Peyer's patch (tissue), 4 donors: Measurements from ENCODE around the genes CDH6, BRIX1, IL7R and NADK2.

DNA sequence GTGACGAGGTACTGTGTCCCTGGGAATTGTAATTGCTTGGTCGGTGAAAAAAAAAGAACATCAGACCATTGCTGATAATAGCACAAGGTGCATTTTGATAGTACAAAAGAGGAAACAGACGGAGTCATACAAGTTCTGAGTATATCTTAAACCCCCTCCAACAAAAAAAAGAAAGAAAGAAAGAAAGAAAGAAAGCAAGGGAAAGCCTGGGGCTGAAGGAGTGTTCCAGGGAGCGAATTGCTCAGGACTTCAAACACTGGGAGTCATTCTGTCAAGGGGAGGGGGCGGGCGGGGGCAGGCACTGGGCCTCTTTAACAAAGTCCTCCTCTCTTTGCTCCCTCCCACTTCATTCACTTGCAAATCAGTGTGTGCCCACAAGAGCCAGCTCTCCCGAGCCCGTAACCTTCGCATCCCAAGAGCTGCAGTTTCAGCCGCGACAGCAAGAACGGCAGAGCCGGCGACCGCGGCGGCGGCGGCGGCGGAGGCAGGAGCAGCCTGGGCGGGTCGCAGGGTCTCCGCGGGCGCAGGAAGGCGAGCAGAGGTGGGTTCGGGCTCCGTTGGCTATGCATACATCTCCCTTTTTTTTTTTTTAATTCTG is at the start of gene CDH6:
CDH6 (plus strand) TSS at position 341 of the 598 bp plus-strand sequence.
- PRO-cap: unidirectional peak, plus-strand start at position 451 of the sequence
- RAMPAGE, long total RNA, 4 experiments: start-site peak on the plus strand in 3 of 4 experiments, centred at positions 336 to 417 of the sequence, 6 to 12 reads per replicate

GRCh38 chr5:31525956-31526616 is 5.8 kb downstream of the DROSHA start:
- PRO-cap: no peak
- RAMPAGE, long total RNA, 4 experiments: start-site peak on the minus strand in 4 of 4 experiments, at chr5:31526187-31526341 at its widest, 18 to 39 reads per replicate

DNA sequence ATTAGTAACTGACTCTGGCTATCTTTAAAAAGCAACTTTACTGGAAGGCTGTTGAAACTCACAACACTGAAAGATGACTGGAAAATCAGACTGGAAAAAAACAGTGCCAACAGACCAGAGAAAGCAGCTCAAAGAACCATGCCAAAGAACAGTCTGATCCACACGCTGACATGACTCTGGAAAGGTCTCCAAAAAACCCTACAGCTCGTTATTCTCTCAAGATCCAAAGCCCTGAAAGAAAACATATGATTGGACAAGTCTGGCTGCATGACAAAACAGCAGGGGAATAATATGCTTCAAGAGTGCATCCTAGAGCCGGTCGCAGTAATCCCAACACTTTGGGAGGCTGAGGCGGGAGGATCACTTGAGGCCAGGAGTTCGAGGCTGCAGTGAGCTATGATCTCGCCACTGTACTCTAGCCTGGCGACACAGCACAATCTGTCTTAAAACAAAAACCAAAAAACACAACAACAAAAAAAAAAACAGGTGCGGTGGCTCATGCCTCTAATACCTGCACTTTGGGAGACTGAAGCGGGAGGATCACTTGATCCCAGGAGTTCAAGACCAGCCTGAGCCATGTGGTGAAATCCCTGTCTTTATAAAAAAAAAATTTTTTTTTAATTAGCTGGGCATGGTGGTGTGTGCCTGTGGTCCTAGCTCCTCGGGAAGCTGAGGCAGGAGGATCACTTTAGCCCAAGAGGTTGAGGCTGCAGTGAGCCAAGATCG is 5.4 kb downstream of the GOLPH3 start:
- PRO-cap: no peak
- RAMPAGE, long total RNA, 4 experiments: no peak in any of the 4 experiments

GRCh38 chr5:32414859-32415279 is 29.7 kb downstream of the ZFR start:
- PRO-cap: no peak
- RAMPAGE, long total RNA, 4 experiments: start-site peak on the minus strand in 2 of 4 experiments, at chr5:32415007-32415078 at its widest, 35 to 53 reads per replicate

GRCh38 chr5:33319758-33320212 is 121.0 kb upstream of the TARS1 start:
- PRO-cap: no peak
- RAMPAGE, long total RNA, 4 experiments: no peak in any of the 4 experiments

DNA sequence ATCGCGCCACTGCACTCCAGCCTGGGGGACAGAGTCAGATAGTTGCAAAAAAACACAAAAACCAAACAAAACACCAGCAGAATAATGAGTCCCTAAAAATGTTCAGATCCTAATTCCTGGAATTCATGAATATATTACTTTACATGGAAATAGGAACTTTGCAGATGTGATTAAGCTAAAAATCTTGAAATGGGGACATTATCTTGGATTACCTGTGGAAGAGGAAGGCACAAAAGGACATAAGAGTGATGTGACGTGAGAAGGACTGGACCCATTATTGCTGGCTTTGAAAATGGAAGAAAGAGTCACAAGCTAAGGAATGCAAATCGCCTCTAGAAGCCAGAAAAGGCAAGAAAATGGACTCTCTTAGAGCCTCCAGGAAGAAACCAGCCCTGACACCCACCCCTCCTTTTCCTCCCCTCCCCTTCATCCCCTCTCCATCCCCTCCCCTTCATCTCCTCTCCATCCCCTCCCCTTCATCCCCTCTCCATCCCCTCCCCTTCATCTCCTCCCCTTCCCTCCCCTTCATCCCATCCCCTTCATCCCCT is 39.7 kb downstream of the TARS1 start:
- PRO-cap: no peak
- RAMPAGE, long total RNA, 4 experiments: no peak in any of the 4 experiments

DNA sequence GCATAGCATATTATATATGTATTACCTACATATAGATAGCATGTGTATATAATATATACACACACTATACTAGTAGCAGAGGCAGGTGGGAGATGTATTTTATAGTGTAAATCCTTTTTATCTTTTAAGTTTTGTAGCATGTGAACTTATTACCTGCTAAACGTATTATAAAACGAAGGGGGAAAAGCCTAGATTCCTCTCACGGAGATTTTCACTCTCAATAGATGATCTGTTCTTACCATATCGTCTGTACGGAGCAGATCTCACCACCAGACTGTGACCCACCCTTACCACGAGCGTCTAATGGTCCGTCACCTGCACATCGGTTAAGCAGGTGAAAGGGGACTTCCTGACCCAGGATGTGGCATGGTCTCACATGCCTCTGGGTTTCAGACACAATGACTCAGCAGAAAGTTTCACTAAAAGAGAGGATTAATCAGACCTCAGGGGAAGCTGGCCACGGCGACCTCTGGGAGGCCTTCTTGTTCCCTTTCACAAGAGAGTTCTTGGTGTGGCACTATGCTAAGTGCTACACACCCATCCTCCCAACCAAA is 41.8 kb downstream of the ADAMTS12 start:
- PRO-cap: no peak
- RAMPAGE, long total RNA, 4 experiments: no peak in any of the 4 experiments

- PRO-cap: no peak
- RAMPAGE, long total RNA, 4 experiments: no peak in any of the 4 experiments
Observed at GRCh38 chr5:34564093-34565231, 91.7 kb upstream of the RAI14 start.

GRCh38 chr5:34648878-34649085 is 7.3 kb upstream of the RAI14 start:
- PRO-cap: no peak
- RAMPAGE, long total RNA, 4 experiments: no peak in any of the 4 experiments

- PRO-cap: no peak
- RAMPAGE, long total RNA, 4 experiments: no peak in any of the 4 experiments
Observed at GRCh38 chr5:34699468-34699742, 43.3 kb downstream of the RAI14 start.

GRCh38 chr5:34915420-34916283 is at the start of gene BRIX1:
Gene BRIX1 (plus strand): TSS chr5:34915711.
- PRO-cap: bidirectional peak, plus-strand start at chr5:34915672, minus-strand start at chr5:34915504
- RAMPAGE, long total RNA, 4 experiments: start-site peak on the plus strand in 4 of 4 experiments, at chr5:34915708-34915733 at its widest, 19 to 89 reads per replicate; start-site peak on the minus strand in 1 of 4 experiments, at chr5:34915499-34915544 at its widest, 17 reads per replicate

DNA sequence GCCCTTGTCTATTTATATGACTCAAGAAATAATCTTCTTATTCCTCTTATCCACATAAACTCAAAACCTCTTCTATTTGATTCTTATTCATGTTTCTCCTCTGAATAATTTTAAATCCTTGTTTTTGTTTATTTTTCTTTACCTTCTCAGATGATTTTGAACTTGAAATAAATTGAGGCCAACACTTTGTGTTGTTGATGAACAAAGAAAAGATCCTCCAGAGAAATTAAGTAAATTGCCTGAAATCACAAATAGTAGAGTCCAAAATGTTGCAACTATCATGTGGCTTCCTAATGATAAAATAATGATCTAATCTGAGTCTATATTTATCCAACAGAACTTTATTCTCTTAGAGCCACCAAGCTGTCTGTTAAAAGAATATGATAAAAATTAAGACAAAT is 132.3 kb upstream of the SPEF2 start:
- PRO-cap: no peak
- RAMPAGE, long total RNA, 4 experiments: no peak in any of the 4 experiments

GRCh38 chr5:35642926-35643586 is 25.4 kb downstream of the SPEF2 start:
- PRO-cap: no peak
- RAMPAGE, long total RNA, 4 experiments: start-site peak on the plus strand in 2 of 4 experiments, at chr5:35643324-35643526 at its widest, 5 reads per replicate

GRCh38 chr5:35780058-35780699 is 76.5 kb upstream of the IL7R start:
- PRO-cap: bidirectional peak, plus-strand start at chr5:35780479, minus-strand start at chr5:35780353
- RAMPAGE, long total RNA, 4 experiments: no peak in any of the 4 experiments

DNA sequence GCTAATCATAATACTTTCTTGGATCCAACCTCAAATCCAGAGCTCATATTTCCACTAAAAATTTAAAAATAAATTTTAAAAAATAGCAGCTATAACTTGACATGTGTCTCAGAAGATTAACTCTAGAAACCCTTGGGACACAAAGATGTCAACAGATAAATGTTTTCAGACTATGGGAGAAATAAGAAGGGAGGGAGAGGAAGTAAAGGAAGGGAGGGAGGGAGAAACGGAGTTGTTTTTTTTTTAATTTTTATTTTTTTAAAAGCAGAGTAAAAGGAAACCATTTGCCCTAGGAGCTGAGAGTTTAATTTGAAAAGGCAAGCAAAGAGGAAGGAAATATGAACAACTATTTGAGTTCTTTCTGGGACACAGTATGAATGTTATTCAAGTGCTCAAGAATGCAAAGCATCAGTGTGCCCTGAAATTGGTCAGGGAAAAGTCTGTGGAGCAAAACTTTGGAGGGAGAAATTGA is 75.7 kb upstream of the IL7R start:
- PRO-cap: no peak
- RAMPAGE, long total RNA, 4 experiments: no peak in any of the 4 experiments

DNA sequence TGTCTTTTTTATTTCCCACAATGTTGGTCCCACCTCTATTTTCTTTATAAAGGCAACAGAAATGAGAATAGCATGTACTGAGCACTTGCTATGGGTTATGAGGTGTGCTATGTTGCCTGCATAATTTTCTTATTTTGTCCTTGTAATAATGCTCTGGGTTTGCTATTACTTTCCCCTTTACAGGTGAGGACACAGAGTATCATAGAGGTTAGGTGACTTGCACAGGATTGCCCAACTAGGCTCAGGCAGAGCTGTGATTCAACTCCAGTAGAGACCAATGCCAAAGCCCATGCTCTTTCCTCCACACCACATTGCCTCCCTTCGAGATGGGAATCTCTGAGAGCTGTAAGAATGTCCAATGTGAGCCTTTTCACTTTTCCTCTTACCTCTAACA is 39.5 kb upstream of the IL7R start:
- PRO-cap: unidirectional peak, plus-strand start at position 194 of the sequence
- RAMPAGE, long total RNA, 4 experiments: no peak in any of the 4 experiments

DNA sequence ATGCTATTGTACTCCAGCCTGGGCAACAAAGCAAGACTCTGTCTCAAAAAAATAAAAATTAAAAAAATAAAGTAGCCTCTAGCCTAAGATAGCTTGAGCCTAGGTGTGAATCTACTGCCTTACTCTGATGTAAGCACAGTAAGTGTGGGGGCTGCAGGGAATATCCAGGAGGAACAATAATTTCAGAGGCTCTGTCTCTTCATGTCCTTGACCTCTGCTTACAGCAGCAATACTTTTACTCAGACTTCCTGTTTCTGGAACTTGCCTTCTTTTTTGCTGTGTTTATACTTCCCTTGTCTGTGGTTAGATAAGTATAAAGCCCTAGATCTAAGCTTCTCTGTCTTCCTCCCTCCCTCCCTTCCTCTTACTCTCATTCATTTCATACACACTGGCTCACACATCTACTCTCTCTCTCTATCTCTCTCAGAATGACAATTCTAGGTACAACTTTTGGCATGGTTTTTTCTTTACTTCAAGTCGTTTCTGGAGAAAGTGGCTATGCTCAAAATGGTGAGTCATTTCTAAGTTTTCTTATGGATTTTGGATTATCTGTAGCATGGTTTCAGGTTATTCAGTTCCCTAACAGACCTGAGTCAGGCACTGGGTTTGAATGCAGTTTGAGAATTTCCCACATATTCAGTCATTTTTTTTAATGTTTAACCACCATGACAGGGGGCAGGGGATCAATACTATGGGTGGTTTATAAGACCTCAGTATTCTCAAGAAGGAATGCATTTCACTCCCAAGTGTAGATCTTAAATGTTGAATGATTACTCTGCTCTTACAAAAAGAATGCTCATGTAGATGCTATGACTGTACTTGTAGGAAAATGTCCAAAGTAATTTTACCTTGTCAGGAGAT is at the start of gene IL7R:
IL7R (plus strand) TSS at position 342 of the 861 bp plus-strand sequence.
- PRO-cap: bidirectional peak, plus-strand start at position 373 of the sequence, minus-strand start at position 247 of the sequence
- RAMPAGE, long total RNA, 4 experiments: start-site peak on the plus strand in 2 of 4 experiments, centred at positions 365 to 380 of the sequence, 17 to 96 reads per replicate

DNA sequence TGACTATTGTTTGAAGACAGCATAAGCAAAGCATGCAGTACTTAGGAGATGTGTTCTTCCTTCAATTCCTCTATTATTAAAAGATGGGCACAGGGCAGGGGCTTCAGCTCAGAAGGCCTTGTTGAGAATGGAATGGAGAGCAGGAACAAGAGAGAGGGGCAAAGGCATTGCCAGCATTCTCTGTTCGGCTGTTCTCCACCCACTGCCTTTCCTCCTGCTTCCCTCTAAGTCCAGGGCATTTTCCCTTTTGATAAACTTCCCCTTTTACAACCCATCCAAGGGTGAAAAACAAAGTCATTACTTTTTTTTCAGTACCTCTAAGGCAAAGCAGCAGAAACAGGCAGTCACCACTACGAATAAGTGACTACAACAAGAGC is 12.9 kb downstream of the IL7R start:
- PRO-cap: no peak
- RAMPAGE, long total RNA, 4 experiments: no peak in any of the 4 experiments

DNA sequence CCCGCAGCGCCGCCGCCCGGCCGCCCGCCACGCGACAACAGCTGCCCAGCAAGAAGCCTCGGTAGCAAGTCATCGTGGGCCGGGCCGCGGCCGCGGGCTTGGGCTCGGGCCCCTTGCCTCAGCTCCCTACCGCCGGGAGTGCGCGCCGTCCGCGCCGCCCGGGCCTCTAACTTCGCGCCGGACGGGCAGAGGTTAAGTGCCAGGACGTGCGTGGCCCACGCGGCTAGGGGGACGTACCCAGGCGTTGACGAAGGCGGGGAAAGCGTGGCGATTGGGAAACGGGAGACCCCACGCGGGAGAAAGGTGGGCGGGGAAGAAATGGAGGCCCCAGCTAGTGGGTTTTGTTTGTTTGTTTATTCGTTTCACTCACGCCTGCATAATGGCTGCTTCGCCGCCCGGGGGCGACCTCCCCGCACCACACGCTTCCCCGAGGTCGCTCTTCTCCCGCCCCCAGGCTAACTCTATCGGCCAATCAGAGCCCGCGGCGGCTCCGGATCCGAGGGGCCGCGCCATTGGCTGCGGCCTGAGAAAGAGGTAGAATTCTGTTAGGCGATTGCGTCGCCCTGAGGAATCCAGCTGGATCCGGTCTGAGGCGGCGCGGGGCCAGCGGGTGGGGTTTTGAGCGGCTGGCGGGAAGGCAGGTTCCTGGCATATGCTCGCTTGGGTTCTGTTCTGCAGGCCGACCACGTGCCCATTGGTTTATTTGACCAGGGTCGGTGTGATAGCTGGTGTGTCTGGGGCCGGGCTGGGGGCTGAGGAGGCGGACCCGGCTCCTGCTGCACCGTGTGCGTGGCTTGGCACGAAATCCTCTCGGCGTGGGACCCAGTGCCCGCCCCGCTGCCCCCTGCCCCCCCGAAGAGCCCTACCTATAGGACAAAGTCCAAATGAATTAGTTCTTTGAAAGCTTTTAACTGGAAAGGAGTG is at the start of gene NADK2:
NADK2 (minus strand) TSS at position 200 of the 924 bp plus-strand sequence.
- PRO-cap: bidirectional peak, plus-strand start at position 609 of the sequence, minus-strand start at position 160 of the sequence
- RAMPAGE, long total RNA, 4 experiments: no peak in any of the 4 experiments

DNA sequence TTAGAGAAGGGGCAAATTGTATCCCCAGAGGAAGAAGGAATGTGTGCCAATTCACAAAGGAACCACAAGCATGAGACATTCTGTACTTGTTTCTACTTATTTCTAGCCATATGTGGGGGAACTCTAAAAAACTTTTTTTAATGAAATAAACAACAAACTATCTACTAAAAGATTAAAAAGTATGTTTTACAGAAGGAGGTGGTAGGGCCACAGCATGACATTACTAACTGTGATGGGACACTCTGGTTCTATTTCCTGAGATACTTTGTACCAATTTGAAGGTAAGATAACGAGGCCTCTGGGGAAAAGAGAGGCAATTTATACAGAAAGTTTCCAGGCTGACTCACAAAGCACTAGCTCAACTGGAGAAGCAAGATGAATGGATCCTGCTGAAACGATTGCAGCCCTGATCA is 22.5 kb downstream of the RANBP3L start:
- PRO-cap: no peak
- RAMPAGE, long total RNA, 4 experiments: no peak in any of the 4 experiments